ENCODE data around the gene FXYD7.

- PRO-cap: no peak
- RAMPAGE, long total RNA, 2 experiments: no peak in any of the 2 experiments
Observed at GRCh38 chr19:34548542-34548910, 67.0 kb downstream of the WTIP start.

DNA sequence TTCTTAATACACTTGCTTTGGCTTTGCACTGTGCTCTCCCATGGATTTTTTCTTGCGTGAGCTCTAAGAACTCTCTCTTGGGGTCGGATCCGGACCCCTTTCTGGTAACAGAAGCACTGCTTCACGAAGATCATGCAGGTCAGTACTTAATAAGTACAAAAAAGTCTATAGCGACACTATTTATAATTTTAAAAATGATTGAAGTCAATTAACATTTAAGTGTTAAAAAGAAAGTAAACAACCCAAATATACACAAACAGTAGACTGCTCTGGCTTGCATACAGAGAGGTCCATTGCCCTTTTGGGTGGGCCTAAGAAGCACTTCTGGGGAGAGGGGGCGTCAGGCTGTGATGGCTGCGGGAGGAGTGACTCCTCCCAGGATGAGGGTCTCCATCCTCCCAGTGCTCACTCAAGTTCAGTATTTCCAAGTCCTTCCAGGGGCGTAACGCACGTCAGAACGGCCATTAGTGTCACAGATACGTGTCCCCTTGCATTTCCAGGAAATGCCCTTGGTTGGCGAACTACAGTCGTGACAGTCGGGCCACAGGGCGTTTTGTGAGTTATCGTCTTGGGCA is 296 bp downstream of the SCGB2B2 start:
- PRO-cap: no peak
- RAMPAGE, long total RNA, 2 experiments: no peak in any of the 2 experiments

- PRO-cap: no peak
- RAMPAGE, long total RNA, 2 experiments: no peak in any of the 2 experiments
Observed at GRCh38 chr19:34961923-34962925, 1.8 kb downstream of the ZNF792 start.

- PRO-cap: no peak
- RAMPAGE, long total RNA, 2 experiments: no peak in any of the 2 experiments
Observed at GRCh38 chr19:34985330-34986170, 14.6 kb upstream of the GRAMD1A start.

DNA sequence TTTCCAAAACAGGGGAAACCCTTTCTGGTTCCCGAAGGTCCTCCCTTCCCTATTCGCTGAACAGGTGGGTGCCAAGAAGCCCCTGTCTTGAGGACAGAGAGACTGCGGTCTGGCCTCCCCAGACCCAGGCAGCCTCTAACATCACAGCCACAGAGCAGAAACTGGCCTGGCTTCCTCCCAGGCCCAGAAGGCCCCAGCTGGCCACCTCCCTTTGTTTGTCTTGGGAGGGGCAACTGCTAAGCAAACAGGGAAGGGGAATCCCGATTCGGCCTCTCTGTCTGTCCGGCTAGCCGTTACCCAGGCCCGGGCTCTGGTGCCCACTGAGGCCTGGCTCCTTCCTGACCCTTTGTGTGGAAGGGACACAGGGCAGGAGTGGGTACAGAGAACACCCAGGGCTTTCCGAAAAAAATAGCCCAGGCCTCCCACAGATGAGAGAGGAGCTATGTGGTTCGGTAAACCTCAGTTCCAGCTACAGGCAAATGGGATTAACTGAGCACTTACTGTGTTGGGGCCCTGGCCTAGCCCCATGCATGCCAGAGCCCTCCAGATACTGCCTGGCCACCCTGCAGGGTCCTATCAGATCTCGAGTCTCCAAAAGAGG is 5.1 kb upstream of the GRAMD1A start:
- PRO-cap: no peak
- RAMPAGE, long total RNA, 2 experiments: no peak in any of the 2 experiments

GRCh38 chr19:35000852-35001631 is 919 bp downstream of the GRAMD1A start:
- PRO-cap: no peak
- RAMPAGE, long total RNA, 2 experiments: no peak in any of the 2 experiments

DNA sequence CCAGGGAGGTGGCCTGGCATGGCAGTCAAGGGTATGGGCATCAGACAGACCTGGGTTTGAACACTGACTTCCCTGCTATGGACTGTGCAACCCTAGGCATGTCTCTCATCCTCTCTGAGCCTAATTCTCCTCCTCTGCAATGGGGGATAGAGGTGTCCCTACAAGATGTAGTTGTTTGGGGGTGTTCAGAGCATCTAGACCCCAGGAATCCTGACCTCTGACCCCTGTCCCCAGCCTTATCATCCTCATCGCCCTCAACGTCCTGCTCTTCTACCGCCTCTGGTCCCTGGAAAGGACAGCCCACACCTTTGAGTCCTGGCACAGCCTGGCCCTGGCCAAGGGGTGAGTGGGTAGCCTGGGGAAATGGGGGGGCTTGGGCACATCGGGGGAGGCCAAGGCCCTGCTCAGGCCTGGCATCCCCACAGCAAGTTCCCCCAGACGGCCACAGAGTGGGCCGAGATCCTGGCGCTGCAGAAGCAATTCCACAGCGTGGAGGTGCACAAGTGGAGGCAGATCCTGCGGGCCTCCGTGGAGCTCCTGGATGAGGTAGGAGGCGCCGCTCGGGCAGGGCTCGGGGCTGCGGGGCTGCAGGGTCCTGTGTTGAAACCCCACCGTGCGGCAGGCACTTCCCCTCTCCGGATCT is 7.1 kb upstream of the SCN1B start:
- PRO-cap: no peak
- RAMPAGE, long total RNA, 2 experiments: no peak in any of the 2 experiments

GRCh38 chr19:35039878-35040465 is 1.5 kb upstream of the HPN start:
- PRO-cap: no peak
- RAMPAGE, long total RNA, 2 experiments: no peak in any of the 2 experiments

DNA sequence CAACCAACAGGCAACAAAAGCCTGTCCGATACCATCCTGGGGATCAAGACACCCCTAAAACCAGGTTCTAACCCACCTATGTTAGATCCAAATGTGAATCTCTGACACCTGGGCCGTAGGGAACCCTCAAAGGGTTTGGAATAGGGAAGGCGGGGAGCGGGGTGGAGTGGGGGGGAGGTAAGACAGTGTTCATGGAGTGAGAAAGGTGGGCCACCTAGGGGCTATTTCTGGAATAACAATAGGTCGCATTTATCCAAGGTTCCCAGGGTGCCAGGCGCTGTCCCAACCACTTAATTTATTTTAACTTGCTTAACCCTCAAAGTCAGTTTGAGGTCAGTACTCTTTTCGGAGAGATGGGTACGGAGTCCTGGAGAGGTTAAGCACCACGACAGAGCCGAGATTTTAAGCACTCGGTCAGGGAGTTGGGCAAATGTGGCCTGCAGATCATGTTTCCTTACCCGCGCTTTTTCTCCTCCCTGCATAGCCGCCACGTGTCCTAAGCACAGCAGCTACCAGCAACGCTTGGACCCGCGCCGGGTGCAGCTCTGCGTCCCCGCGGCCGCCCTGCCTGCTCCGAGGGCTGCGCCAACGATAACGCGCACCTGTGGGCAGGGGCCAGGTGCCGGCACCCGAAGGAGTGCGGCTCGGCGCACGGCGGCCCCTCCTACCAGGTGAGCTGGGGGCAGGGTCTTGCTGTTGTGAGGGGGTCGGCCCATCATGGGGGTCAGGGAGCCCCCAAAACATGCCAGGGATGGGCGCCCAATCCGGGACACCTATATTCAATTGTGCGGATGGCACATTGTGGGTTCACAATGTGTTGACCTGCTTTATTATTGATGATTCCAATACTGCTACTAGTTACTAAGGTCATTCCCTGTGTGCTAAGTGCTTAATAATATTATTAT is 24.9 kb upstream of the FXYD3 start:
- PRO-cap: no peak
- RAMPAGE, long total RNA, 2 experiments: no peak in any of the 2 experiments

- PRO-cap: no peak
- RAMPAGE, long total RNA, 2 experiments: no peak in any of the 2 experiments
Observed at GRCh38 chr19:35135628-35136088, 799 bp upstream of the LGI4 start.

GRCh38 chr19:35138419-35138724 is 252 bp upstream of the FXYD1 start:
- PRO-cap: bidirectional peak, plus-strand start at chr19:35138804, minus-strand start at chr19:35138655
- RAMPAGE, long total RNA, 2 experiments: no peak in any of the 2 experiments

DNA sequence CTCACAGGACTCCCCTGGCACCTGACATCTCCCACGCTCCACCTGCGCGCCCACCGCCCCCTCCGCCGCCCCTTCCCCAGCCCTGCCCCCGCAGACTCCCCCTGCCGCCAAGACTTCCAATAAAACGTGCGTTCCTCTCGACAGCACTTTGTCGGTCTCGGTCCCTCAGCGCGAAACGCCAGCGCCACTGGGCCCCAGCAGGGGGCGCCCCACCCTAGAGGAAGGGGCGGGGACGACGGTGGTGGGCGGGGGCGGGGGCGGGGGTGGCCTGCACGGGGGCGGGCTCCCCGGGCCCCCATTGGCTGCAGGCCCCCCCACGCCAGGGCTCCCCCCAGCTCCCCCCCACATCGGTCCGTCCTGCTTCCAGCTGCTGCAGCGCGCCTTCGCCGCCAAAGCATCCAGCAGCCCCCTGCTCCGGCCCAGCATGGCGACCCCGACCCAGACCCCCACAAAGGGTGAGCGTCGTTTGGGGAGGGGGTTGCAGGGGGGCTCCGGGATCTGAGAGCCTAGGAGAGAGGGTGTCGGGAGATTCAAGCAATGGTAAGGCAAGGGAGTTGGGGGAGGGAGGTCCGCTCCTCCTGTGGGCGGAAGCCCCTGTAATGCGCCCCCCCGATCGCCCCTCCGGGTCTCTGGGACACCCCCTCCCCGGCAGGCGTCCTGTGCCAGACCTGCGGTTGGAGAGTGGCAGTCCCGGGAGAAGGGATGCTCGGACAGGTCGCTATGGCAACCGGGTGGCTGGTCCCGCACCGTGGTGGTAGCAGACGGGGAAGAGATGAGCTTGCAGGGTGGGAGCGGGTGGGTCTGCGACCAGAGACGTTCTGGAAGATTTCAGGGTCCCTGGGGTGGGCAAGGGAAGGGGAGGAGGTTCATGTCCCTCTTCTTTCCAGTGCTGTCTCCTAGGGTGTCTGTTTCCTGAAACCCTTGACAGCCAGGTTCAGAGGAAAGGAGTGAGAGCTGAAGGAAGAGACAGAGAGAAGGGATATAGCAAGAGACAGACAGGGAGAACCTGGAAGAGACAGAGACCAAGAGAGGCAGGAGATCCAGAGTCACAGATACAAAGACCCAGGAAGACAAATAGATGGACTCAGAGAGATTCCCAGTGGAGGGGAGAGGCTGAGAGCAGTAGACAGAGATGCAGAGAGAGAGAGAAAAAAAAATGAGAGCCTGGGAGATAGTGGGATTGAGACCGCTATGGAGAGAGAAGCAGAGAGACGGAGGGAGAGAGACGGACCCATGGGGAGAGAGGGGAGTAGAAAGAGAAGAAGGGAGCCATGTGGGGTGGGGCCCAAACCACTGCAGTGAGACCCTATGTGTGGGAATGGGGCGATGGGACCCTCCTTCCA is at the start of gene FXYD7:
Gene FXYD7, plus strand, starts transcription at position 346 of the 1,343 bp plus-strand sequence.
- PRO-cap: no peak
- RAMPAGE, long total RNA, 2 experiments: no peak in any of the 2 experiments

DNA sequence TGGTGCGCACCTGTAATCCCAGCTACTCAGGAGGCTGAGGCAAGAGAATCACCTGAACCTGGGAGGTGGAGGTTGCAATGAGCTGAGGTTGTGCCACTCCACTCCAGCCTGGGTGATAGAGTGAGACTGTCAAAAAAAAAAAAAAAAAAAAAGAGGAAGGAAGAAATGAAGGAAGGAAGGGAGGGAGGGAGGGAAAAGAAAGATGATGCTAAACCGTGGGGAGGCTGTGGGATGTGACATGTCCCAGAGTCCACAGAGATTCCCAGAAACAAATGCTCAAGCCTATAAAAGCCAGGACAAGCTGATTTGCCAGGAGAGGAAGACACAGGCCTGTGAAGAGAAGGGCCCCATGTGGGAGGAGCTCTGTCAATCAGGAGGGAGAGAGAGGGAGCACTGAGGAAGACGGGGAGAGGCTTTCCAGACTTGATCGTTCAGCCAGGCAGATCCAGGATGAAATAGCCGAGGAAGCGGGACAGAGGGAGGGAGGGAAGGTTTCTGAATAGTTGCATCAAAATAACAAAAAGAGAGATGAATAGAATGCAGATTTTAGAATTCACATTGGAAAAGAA is 2.4 kb upstream of the FXYD5 start:
- PRO-cap: no peak
- RAMPAGE, long total RNA, 2 experiments: no peak in any of the 2 experiments

DNA sequence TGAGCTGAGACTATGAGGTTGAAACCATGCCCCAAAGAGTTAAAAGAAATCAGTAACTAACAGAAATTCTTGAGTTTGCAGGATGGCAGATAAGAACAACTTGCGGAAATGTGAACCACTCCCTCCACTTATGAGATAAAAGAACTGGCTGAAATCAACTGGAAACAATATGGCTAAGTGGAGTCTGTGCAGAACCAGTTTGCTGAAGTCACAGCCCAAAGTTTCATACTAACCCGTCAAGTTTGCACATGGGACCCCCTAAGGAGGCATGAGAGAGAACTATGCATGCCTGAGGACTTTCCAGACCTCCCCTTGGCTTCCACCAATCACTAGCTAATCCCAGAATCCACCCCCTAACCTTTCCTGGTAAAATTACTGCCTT is 8.0 kb downstream of the FAM187B start:
- PRO-cap: no peak
- RAMPAGE, long total RNA, 2 experiments: no peak in any of the 2 experiments

- PRO-cap: no peak
- RAMPAGE, long total RNA, 2 experiments: no peak in any of the 2 experiments
Observed at GRCh38 chr19:35264567-35265252, 4.1 kb upstream of the USF2 start.

DNA sequence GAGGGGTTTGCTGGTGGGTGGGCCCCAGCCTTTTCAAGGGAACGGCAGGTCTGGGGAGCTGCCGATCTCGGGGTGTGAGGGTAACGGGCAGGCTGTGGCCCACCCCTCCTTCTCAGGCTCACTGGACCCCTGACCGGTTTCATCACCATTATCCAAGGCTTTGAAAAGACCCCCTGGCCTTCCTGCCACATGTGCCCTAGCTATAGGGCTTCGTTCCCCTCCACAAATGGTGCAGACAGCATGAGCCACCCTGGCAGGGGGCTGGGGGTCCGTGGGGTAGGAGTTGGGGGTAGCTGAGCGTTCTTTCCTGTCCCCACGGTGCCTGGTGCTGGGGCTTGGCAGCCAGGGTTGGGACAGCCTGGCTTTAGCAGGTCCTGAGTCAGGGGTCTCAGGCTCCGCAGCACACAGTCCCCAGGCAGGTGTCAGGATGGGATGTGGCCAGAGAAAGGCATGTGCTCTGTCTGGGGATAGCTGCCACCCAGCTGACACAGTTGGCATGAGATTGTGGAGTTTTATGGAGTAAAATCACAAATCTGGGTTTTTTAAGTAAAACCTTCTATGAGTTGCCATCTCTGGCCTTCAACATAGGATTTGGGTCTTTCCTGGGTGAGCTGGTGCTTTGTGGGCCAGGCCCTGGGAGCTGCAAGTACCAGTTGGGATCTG is 4.7 kb upstream of the HAMP start:
- PRO-cap: no peak
- RAMPAGE, long total RNA, 2 experiments: no peak in any of the 2 experiments

DNA sequence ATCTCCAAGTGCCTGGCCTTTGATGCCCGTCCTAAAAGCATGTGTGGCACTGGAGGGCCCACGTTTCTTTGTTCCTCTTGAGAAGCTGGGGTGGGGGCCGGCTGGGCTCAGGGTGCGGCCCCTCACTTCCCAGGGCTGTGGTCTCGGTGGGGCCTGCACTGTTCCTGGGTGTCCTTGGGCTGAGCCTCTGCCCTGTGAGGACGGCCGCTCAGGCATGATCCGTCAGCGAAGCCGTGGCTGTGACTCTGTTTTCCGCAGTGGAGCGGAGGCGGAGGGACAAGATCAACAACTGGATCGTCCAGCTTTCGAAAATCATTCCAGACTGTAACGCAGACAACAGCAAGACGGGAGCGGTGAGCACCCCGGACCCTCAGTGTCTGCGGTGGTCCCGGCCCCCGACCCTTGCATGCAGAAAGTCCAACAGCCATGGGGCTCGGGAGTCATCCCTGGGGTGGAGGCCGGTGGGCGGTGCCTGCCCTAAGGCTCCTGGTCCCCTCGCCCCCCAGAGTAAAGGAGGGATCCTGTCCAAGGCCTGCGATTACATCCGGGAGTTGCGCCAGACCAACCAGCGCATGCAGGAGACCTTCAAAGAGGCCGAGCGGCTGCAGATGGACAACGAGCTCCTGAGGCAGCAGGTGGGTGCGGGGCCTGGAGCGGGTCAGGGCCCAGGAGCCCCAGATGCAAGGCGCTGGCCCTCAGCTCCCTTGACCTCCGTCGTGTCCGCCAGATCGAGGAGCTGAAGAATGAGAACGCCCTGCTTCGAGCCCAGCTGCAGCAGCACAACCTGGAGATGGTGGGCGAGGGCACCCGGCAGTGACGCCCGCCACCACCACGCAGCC is 3.7 kb upstream of the HAMP start:
- PRO-cap: no peak
- RAMPAGE, long total RNA, 2 experiments: no peak in any of the 2 experiments

DNA sequence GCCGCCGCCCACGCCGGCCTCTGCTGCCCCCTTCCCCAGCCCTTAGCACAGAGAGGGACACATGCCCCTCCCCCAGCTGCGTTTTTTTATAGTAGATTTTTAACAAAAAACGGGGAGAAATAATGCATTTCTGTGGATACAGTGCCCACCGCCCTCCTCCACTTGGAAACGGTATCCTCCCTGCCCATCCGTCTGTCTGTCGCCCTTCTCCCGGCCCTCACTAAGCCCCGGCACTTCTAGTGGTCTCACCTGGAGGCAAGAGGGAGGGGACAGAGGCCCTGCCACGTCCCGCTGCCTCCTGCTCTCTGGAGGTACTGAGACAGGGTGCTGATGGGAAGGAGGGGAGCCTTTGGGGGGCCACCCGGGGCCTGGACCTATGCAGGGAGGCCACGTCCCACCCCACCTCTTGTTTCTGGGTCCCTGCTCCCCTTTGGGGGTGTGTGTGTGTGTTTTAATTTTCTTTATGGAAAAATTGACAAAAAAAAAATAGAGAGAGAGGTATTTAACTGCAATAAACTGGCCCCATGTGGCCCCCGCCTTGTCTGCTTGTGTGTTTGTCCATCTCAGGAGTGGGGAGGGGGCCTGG is 3.0 kb upstream of the HAMP start:
- PRO-cap: no peak
- RAMPAGE, long total RNA, 2 experiments: no peak in any of the 2 experiments

- PRO-cap: no peak
- RAMPAGE, long total RNA, 2 experiments: no peak in any of the 2 experiments
Observed at GRCh38 chr19:35309494-35310392, 17.8 kb downstream of the MAG start.

GRCh38 chr19:35445709-35447009 is 1.9 kb upstream of the FFAR2 start:
- PRO-cap: no peak
- RAMPAGE, long total RNA, 2 experiments: no peak in any of the 2 experiments